Fallopian tube (tissue), 1 donor: ENCODE measurements around a stretch of chr5.

DNA sequence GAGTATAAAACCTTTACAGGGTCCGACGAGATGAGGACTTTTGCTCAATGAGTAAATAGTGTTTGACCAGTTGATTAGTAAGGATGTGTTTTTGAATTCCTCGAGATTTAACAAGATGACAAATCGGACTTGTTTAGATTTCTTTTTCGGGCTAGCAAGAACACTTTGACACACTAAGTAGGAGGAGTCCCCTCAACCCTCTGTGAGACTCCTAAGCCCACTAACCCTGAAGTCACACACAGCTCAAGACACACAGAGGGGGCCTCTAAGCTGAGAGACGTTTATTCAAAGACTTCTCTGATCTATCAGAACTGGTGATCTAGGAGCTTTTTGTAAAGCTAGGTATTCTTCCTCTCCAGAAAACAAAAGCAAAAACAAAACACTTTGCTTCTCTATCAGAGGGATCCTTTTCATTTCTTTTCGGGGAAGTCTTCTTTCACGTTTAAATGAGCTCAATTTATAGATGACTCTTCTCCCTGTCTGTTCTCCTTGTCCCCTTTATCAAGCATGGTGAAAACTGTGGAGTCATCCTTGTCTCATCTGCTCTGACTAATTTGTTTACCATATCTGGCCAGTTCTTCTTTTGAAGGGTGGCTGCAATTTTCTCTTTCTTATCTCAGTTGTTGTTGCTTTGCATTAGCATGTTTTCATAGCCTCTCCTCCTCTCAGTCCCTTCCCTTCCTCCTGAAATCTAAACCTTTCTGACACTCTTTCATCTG, 68.7 kb upstream of the RAI14 start:
- PRO-cap: no peak

GRCh38 chr5:34674254-34674657, 18.1 kb downstream of the RAI14 start:
- PRO-cap: no peak

DNA sequence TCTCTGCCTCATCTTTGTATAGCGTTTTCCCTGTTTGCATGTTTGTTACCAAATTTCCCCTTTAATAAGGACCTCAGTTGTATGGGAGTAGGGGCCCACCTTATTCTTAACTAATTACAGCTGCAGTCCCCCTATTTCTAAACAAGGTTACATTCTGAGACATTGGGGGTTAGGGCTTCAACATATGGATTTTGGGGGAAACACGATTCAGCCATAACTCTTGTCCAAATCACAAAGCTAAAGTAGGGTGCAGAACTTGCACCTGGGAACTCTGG, 43.3 kb downstream of the RAI14 start:
- PRO-cap: no peak

DNA sequence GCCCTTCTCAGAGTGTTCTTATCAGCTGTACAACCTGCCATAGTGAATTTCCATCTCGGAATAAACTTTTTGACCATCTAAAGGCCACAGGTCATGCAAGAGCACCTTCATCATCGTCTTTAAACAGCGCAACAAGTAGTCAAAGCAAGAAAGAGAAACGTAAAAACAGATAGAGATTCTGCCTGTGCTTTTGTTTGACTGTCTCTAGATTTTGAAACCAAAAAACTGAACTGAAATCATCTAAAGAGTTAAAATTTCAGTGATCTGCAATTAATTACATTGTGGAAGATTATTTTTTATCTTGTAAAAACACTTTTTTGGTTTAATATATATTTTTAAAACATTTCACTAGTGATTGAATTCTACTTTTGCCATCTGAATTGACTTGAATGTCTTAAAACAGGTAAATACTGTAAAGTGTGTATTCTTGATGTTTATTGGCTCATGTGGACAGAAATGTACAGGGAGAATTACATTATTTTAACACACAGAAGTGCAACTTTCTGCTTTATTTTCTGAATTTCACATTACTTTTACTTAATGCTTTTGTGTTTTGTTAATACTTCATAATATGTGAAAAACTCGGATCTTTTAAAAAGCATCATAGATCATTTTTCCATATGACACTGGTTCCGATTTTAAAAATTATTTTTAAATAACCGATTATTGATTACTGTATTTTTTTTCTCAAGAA, 25.3 kb downstream of the DNAJC21 start:
- PRO-cap: no peak

DNA sequence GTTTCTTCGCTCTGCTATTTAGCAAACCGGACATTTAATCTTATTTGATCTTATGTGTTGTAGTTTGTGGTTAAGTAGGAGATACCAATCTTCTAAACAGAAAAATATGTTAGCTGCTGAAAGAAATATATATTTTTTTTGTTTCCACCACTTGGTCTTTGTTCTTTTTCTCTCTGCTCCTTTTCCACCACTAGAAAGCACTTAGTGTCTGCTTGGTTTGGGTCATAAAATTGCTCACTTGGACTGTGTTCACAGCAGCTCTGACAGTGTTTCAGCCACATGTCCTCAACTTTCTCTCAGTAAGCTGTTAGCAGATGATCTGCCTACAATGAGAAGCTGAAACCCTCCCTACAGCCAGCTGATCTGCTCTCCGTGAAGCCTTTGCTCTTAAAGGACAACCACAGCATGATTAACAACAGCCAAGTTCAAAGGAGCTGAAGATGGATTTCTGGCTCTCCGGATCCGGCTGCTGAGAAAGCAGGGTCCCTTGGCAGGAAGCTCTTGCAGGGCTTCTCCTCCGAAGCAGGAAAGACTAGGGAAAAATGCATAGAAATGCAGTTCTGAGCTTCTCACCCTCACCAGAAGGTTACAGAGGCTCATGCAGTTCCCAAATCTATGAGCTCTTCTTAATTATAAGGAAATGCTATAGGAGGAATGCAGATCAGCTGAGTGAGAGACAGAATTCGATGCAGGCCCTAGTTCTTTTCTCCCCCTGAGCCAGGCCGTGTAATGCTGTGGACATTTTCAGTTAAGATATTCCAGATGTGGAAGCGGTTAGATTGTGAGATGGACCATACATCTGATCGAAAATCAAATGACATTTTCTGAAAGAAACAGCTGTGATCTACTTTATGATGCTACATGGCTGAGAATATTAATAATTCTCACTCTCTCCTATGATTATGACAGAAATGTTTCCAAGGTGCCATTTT, 31.5 kb downstream of the PRLR start:
- PRO-cap: no peak

- PRO-cap: no peak
These were observed 132.3 kb upstream of the SPEF2 start for GRCh38 chr5:35485404-35485804.

- PRO-cap: no peak
These were observed 34.2 kb upstream of the IL7R start for GRCh38 chr5:35822382-35823027.

DNA sequence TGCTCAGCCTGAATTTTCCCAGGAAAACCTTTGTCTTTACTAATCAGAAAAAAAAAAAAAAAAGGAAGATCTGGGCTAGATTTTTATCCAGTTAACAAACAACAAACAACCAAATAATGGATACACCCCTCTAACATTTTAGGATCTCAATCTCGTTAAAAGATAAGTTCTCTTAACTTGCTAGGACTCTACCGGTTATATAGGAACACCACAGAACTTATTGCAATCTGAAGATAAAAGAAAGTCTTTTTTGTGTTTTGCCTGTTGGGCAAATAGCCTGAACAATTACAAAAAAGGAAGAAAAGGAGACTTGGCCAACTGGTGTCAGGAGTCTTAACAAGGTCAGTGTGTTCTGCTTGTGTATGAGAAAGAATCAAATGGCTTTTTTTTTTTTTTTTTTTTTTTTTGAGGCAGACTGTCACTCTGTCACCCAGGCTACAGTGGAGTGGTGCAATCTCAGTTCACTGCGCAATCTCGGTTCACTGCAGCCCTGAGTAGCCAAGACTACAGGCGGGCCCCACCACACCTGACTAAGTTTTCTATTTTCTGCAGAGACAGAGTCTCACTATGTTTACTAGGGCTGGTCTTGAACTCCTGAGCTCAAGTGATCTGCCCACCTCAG, 3.2 kb upstream of the IL7R start:
- PRO-cap: bidirectional peak, plus-strand start at position 482 of the sequence, minus-strand start at position 349 of the sequence

DNA sequence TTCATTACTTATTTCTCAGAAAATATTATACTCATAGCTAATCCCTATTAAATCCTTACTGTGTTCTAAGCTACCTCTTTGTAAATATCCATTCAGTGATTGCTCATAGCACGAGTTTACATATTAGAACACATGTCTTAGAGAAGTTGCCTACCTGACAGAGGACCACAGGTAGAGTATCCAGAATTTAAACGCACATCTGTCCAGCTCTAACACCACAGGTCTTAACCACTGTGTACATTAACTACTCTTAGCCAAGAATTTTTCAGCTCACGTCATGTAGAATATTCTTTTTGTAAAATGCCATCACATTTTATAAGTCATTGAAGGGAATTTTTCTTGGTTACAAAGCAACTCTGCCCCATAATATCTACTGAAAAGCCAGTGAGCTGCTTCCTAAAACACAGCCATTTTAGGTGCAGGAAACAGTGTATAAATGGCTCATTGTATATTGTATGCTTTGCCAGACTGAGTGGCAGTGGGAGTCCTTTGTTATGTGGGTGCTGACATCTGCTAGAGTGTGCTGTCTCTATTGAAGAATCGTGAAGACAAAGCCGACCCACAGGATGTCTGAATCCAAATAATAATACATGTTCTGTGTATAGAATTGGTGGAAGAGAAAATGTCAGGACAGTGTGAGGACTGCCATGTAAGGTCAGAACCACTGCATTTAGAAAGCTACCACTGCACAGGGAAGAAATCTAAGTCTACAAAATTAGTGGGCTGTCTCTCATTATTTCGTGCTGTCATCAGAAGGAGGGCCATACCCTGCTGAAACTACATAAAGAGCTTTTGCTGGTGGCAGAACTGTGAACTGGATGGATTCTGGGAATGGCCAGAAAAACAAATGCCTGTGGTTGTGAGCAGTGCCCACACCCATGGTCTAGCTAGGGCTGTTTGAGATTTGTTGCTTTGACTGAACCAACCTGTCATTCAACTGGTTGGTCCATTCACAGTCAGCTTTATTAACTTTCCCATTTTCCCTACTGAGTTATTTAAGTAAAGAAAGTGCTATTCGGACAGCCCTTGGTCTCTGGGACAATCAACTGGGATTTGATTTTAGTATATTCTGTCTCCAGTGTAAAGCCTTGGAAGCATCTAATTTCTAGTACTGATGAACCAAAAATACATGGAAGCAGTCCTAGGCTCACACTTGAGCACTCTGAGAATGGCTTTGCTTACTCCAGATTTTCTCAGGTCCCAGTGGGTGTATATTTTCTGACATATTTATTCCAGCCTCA, 2.4 kb downstream of the IL7R start:
- PRO-cap: no peak

- PRO-cap: no peak
These were observed 6.7 kb downstream of the IL7R start for GRCh38 chr5:35863274-35863807.

DNA sequence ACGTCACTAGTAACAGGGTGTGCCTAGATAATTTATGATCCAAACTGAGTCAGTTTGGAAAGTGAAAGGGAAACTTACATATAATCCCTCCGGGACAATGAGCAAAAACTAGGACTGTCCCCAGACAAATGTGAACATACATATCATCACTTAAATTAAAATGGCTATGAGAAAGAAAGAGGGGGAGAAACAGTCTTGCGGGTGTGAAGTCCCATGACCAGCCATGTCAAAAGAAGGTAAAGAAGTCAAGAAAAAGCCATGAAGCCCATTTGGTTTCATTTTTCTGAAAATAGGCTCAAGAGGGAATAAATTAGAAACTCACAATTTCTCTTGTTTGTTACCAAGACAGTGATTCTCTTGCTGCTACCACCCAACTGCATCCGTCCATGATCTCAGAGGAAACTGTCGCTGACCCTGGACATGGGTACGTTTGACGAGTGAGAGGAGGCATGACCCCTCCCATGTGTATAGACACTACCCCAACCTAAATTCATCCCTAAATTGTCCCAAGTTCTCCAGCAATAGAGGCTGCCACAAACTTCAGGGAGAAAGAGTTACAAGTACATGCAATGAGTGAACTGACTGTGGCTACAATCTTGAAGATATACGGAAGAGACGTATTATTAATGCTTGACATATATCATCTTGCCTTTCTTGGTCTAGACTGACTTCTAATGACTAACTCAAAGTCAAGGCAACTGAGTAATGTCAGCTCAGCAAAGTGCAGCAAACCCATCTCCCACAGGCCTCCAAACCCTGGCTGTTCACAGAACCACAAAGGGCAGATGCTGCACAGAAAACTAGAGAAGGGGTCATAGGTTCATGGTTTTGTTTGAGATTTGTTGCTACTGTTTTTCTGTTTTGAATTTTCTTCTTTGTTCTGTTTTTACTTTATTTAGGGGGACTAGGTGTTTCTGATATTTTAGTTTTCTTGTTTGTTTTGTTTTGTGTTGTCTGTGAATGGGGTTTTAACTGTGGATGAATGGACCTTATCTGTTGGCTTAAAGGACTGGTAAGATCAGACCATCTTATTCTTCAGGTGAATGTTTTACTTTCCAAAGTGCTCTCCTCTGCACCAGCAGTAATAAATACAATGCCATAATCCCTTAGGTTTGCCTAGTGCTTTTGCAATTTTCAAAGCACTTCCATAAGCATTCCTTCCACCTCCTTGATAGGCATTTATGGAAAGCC, 20.8 kb downstream of the IL7R start:
- PRO-cap: no peak

GRCh38 chr5:36150854-36151344, 788 bp downstream of the LMBRD2 start:
- PRO-cap: bidirectional peak, plus-strand start at chr5:36151214, minus-strand start at chr5:36151133

DNA sequence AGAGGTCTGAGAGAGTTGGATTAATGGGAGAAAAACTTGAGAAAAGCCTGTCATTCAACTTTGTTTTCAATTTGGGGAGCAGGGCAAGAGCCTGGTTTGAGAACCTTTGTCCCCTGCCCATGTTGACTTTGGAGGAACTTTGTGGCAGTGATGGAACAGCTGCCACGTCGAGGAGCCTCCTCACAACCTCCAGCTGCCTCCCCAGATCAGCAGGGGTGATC, 8.7 kb downstream of the SKP2 start:
- PRO-cap: no peak

GRCh38 chr5:36403993-36404701, 102.4 kb upstream of the RANBP3L start:
- PRO-cap: no peak

DNA sequence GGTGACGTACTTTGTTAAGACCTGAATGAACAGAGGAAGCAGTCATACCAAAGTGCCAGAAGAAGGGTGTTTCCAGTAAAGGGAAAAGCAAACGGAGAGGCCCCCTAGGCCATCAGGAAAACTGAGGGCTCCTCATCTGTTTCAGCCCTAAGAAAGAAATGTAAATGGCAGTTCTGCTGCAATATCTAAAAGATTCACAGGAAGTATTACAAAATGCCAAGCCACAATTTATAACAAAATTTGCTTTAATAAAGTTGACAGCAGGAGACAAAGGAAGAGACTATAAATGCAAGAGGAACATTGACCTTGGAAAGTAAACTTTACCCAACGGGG, 71.3 kb downstream of the SLC1A3 start:
- PRO-cap: no peak

DNA sequence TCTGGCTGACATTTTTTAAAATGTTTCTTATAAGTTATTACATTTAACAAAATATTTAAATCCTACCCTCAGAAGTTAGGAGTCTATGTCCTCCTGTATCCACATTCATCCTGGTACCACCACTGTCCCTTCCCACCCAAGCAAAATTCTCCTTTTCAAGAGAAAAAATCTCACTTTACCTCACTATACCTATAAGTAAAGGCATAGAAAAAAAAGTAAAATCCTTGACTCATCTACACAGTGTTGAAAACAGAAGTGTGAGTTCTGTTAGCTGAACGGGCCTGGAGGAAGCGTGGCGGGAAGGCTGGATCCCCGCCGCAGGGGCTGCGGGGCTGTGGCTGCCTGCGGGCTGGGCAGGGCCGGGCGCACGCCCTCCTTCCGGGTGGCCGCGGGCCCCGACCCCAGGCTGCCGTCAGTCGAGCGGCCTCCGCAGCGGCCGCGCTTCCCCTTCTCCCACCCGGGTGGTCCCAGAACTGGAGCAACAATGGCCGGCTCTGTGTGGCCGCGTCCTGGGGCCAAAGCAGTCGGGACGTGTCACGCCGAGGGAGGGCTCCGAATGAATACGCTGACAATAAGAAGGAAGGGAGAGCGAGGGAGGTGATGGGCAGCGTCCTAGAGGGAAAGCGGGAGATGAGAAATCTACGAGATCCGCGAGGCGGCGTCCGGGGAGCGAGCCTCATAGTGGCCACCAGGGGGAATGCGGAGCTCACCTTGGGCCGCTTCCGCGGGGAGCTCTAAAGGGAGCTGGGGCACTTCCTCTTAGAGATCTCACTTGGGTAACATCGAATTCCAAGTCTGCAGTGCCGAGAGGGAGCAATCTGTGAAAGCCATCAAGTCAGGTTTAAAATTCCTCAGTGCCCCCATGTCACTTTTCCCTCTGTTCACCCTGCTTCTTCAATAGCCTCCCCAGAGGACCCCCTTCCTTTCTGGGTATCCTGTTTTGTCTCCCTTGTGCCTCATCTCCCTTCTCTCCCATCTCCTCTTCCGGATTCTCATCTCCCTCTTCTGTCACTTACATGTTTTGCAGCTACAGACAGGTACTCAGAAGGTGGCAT, 83.8 kb downstream of the SLC1A3 start:
- PRO-cap: unidirectional peak, plus-strand start at position 260 of the sequence; bidirectional peak, plus-strand start at position 772 of the sequence, minus-strand start at position 558 of the sequence

GRCh38 chr5:36739525-36740488, 133.4 kb downstream of the SLC1A3 start:
- PRO-cap: no peak

- PRO-cap: no peak
These were observed 89.7 kb downstream of the NIPBL start for GRCh38 chr5:36965981-36966873.

DNA sequence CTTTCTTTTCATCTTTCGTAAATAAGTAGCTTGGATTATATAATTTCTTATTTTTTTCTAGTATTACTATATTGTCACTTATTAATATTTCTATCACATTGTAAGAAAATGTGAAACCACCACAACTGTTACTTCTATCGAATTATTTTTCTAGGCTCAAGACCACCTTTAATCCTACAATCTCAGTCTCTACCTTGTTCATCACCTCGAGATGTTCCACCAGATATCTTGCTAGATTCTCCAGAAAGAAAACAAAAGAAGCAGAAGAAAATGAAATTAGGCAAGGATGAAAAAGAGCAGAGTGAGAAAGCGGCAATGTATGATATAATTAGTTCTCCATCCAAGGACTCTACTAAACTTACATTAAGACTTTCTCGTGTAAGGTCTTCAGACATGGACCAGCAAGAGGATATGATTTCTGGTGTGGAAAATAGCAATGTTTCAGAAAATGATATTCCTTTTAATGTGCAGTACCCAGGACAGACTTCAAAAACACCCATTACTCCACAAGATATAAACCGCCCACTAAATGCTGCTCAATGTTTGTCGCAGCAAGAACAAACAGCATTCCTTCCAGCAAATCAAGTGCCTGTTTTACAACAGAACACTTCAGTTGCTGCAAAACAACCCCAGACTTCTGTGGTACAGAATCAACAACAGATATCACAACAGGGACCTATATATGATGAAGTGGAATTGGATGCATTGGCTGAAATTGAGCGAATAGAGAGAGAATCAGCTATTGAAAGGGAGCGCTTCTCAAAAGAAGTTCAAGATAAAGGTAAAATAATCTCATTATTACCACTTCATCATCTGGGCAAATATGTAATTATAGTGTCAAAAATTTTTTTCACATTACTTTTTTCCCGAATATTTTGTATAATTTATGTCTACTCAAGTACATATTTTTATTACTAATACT, 99.3 kb downstream of the NIPBL start:
- PRO-cap: no peak

DNA sequence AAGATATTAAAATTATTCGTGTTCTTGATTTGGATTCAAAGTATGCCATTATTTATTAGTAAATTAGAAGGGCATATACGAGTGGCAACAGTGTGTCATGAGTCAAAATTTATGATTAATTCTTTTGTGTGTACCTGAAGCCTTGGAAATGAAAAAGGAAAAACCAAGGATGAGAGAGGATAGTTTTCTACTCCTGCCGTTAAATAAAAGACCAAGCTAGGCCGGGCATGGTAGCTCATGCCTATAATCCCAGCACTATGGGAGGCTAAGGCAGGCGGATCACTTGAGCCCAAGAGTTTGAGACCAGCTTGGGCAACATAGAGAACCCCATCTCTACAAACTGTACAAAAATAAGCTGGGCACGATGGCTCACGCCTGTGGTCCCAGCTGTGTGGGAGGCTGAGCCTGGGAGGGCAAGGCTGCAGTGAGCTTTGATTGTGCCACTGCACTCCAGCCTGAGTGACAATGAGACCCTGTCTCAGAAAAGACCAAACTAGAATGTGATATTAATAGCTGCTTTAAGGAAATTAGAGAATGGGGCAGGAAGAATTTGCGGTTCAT, 158.3 kb downstream of the NIPBL start:
- PRO-cap: no peak